Mesenteric fat pad (tissue), 1 donor: ENCODE data around the genes WDR87 and MAP4K1.

DNA sequence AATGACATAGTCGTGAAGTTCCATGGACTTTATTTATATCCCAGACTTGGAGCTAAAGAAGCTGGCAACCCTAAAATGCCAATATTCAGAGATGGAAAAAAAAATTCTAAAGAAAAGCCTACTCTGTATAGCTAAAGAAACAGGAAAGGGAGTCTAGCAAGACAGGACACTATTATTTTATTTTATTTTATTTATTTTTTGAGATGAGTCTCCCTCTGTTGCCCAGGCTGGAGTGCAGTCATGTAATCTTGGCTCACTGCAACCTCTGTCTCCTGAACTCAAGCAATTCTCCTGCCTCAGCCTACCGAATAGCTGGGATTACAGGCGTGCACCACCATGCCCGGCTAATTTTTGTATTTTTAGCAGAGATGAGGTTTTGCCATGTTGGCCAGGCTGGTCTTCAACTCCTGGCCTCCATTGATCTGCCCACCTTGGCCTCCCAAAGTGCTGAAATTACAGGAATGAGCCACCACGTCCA is 24.3 kb downstream of the ZNF540 start:
- PRO-cap, result no peak

- PRO-cap, result no peak
These were observed 19.4 kb downstream of the ZFP30 start for GRCh38 chr19:37635848-37636320.

DNA sequence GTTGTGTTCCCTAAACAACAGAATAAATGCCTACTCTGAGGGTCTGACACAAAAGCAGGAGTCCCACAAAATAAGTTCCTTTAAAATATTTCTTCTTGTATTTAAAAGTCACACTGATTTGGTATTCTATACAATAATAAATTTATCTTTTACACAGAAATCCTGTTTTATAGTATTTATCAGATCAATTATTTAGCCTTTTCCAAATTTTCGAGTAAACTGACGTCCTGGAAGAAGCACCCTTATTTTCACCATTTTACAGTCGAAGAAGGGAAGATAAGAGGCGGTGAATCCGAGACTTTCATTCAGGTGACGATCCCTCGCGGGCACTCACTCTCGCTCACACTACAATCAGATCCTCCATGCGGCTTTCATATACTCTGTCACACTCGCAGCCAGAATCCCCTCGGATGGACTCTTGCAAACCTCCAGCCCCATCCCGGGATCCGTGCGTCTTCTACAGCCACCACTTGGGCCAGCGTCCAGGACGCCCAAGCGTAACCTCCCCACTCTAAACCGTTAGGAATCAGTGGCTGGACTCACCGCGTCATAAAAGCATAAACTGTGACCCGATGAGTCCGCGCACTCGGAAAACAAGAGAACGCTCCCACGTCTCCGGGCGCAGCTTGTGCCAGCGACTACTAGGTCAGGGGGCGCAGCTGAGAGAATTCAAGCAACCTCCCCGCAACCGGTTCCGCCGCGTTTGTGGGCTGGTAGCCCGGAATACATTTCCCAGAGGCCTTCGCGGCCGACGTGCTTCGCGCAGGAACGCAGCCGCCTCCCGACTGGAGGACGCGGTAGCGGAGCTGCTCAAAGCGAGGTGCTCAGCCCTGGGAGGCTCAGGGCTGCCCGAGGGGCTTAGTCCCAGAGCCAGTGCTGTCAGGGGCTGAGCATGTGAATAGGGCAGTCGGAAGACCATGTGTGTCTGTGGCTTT is 27.7 kb downstream of the ZNF607 start:
- PRO-cap, result bidirectional peak, plus-strand start at position 790 of the sequence, minus-strand start at position 477 of the sequence

GRCh38 chr19:37696724-37697647 is 22.6 kb downstream of the ZNF607 start:
- PRO-cap, result no peak

DNA sequence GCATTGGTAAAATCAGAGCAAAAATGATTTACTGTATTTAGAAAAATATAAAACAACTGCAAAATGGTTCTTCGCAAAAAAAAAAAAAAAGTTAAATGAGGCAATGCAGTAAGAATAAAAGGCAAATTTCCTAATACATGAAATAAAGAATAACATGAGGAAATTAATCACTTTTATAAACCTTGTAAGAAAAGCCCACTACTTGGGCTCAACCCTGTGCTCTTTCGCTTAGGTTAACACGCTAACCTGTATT is 23.7 kb downstream of the ZNF573 start:
- PRO-cap, result no peak

DNA sequence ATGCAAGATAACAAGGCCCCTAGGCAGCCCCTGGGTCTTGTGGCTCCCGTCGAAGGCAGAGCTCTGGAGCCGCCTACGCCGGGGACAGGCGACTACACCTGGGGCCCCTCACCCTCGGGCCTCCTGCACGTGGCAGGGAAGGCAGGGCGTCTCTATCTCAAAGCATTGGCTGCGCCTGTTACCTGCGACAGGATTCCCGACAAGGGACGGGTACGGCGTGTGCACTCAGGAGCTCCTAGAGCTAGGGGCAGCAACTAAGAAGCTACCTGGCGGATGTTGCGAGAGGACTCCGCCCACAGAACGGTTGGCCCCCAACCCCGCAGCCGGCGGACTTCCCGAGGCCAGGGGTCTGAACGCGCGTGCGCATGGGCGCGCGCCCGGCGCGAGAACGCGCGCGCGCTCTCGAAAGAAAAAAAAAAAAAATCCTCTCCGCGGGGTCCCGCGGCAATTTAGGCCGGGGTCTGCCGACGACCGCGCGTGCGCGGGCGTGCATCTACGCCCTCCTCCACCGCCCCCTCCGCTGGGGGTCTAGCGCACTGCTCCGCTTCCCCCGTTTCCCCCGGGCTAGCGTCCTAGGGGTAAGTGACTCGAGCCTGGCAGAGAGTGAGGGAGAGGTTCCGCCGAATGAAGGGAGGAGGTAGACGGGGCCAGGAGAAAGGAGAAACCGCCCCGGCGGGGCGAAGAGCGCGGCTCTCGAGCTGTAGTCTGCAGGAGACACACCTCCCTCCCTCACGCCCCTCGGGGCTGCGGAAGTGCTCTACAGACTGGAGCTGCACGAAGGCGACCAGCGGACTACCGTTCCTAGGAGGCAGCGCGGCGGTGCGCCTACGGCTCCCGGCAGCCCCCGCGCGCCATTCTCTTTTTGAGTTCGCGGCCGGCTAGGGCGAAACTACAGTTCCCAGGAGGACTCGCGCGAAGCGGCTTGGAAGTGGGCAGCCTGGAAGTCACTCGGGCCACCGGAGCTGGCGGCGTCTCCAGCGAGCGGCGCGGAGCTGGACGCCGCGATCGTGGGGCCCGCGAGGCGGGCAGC is at the start of gene WDR87:
WDR87 (minus strand) TSS at position 278 of the 1,030 bp plus-strand sequence.
- PRO-cap, result unidirectional peak, plus-strand start at position 947 of the sequence

DNA sequence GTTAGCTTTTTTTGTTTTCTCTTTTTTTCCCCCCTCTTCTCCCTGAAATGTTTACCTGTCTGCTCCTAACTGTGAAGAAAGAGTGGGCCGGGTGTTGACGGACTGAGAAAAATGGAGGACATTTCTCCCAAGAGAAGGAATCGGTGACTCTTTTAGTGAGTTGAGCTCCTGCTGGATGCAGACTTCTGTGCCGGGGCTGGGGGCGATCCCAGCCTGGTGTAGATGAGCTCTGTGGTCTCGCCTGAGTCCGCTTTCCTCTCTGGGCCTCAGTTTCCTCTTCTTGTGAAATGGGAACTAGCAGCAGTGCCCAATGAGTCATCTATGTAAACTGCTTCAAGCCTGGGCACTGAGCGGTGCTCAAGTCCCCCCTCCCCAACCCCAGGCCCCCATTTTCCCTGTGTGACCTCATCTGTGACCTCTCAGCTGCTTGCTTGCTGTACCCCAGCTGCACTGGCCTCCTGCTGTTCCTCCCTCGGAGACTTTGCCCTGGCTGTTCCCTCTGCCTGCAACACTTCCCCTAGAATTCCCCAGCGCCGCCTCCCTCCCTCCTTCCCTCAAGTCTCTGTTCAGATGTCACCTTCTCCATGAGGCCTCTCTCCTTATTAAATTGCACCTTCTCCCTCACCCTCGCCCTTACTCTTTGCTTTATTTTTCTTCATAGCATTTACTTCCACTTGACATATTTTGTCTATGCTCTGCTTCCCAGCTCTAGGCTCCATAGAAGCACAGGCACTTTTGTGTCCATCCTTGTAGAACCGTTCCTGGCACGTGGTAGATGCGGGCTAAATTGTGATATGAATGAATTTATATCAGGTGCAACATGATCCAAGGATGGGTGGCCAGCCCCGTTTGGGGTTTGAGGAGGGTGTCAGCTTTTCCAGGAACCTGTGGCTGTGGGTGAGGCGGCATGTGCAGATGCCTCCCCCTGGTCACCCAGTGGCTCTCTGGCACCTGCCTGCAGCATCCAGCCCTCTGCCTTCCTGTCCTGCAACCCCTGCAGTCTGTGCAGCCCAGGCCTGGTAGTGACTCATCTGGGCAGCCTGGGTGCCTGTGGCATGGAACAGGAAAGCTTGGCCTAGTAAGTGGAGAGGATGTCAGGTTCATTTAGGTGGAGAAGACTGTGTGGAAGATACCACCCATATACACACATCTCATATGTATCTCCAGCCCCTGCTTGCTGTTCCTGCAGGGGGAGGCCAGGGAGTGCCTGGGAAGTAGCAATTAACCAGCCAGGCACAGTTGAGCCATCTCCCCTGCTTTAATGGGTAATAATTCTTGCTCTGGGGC is 26.2 kb downstream of the SIPA1L3 start:
- PRO-cap, result no peak

DNA sequence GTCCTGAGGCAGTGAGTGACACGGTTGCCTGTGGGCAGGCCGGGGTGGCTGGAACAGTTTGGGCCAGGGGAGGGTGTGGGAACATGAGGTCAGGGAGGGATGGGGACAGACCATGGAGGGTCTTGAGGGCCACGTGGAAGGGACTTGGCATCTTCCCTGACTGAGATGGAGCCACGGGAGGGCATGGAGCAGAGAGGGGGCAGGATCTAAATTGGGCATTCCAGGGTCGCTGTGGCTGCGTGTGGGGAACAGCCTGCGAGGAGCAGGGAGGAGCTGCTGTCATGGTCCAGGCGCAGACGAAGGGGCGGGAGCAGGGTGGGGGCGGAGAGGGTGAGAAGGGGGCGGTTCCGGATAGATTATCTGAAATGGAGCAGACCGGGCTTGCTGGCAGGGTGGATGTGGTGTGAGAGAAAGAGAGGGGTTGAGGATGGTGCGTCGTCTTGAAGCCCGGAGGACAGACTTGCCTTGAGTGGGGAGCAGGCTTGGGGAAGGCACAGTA is 40.9 kb downstream of the DPF1 start:
- PRO-cap, result no peak

DNA sequence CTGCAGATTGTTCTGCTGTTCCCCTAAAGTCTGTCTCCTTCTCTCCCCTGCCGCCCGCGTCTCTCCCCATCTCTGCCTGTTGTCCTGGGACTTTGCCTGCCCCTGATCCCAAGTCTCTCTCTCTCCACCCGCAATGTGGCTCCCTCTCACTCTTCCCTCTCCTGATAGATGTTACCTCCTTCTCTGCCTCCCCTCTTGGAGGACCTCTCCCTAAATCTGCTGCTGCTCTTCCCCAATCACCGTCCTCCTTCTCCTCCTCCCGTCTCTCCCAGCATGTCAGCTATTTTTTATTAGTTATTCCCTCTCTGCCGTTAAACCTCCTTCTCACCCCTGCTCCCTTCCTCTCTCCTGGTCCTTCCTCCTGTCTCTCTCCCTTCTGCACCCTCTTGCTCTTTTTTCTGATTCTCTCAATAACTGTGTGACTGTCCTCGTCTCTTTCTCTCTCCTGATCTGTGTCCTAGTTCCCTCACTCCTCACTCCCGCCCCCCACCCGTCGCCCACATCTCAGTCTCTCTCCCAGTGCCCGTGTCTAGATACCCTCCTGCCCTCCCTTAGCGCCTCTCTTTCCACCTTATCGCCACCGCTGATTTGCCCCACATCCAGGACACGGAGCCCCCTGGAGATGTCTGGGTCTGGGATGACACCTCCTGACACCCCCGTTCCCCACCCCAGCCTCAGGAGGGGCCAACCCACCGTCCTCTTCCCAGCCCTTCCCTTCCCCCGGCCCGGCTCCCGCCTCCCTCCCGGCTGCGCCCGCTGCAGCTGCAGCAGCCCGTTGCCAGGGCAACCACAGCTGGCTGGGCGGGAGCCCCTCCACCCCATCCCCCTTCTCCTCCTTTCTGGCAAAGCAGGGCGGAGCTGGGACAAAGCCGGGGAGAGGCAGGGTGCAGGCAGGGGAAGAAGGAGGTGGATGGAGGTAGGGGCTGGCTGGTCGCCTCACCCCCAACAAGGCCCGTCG is 13.7 kb downstream of the DPF1 start:
- PRO-cap, result no peak

- PRO-cap, result no peak
These were observed 952 bp downstream of the C19orf33 start for GRCh38 chr19:38304530-38305876.

GRCh38 chr19:38316372-38316747 is 613 bp upstream of the YIF1B start:
- PRO-cap, result no peak

GRCh38 chr19:38434061-38435420 is 1.1 kb downstream of the RYR1 start:
- PRO-cap, result no peak

- PRO-cap, result no peak
These were observed 19.3 kb downstream of the RYR1 start for GRCh38 chr19:38452809-38453179.

DNA sequence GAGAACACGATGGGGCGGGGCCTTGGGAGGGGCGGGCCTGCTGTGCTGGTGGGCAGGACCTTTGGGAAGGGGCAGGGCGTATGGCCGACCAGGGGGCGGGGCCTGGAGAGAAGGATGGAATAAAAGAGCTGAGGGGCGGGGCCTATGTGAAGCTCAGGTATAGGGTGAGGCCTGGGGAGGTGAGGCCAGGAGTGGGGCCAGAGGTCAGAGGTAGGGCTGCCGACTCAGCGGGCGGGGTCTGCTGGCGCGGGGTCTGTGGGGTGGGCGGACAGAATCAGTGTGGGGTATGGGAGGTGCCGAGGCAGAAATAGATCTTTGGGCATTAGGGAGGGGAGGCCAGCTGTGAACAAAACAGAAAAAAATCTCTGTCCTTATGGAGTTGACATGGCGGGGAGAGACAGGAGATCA is 19.7 kb downstream of the RYR1 start:
- PRO-cap, result no peak

DNA sequence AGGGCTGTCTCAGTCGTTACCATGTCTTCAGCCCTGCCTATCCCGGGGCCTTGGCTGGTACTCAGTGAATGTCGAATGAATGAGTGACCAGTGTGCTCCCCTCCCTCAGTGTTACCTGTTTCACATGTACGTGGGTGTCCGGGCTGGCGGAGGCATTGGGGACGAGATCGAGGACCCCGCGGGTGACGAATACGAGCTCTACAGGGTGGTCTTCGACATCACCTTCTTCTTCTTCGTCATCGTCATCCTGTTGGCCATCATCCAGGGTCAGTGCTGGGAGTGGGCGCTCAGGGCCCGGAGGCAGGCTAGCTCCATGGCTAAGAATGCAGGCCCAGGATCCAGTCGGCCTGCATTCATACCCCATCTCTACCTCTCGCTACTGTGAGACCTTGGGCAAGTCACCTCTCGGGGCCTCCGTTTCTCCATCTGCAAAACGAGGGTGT is 32.9 kb downstream of the MAP4K1 start:
- PRO-cap, result no peak

- PRO-cap, result no peak
These were observed at the start of gene MAP4K1 for GRCh38 chr19:38617755-38618562. MAP4K1 (minus strand) TSS chr19:38617953.

DNA sequence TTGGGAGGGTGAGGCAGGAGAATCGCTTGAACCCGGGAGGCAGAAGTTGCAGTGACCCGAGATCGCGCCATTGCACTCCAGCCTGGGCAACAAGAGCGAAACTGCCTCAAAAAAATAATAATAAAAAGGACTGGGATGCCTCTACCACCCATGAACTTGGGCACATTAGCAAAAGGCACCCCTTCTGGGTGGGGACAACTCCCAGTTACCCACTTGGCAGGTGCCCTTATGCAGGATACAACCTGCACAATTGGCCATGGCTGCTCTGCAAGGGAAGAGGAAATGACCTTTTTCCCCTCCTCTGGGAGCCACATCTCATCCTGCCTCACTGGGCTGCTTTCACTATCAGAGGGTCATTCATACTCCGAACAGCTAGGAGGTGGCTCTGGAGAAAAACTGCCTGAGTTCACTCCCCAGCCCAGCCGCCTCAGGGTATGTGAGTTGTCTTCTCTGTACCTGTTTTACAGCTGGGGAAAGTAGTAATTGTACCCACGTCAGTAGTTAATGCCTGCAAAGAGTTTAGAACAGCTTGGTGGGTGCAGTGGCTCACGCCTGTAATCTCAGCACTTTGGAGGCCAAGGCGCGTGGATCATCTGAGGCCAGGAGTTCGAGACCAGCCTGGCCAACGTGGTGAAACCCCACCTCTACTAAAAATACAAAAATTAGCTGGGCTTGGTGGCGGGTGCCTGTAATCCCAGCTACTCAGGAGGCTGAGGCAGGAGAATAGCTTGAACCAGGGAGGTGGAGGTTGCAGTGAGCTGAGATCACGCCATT is 7.0 kb upstream of the ACTN4 start:
- PRO-cap, result no peak

GRCh38 chr19:38665291-38665860 is 17.9 kb downstream of the ACTN4 start:
- PRO-cap, result no peak

- PRO-cap, result no peak
These were observed 29.0 kb downstream of the ACTN4 start for GRCh38 chr19:38676048-38677172.

DNA sequence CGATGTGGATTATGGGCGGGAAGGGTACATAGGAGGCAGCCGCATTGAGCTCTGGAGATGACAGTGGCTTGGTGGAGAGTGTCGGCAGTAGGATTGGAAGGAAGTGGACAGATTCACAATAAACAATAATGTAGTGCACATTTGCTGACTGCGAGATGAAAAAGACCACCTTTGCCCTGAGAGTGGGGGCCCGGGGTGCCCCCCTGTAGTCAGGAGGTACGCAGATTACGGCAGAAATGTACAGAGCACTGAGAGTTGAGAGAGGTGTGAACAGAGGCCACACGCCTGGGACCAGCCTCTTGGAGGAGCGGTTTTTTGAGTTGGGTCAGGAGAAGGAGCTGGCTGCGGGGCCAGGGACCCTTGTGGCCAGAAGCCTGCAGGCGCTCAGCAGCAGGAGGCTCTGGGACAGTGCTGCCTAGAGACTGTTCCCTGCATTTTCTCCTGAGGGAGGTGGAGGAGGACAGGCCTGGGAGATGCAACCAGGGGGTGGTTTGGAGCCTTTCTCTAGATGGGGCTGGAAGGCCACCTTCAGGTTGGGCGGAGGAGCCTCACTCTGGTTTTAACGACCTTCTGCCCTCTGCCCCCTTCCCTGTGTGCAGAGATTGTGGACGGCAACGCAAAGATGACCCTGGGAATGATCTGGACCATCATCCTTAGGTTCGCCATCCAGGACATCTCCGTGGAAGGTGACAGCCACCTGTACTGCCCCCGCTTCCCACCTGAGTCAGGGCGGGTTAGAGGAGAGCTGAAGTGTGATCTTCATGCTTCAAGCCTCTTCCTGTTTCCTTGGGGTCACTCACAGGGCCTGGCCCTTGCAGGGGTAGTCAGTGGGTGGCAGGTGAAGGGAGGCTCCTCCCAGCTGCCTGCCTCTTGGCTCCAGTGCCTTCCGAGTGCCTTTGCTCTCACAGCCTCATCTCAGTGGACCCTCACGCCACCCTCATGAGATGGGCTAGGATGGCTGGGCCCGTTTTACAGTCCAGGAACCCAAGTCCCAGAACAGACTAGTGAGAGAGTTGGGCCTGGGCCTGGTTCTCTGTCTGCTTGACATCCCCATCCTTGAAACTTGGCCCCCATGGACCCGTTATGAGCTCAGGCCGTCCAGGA is 39.6 kb downstream of the CAPN12 start:
- PRO-cap, result no peak